ENCODE measurements around the gene SNRPD1.

- PRO-cap, result no peak
Observed at GRCh38 chr18:15197436-15198060, 449.6 kb downstream of the ANKRD30B start.

DNA sequence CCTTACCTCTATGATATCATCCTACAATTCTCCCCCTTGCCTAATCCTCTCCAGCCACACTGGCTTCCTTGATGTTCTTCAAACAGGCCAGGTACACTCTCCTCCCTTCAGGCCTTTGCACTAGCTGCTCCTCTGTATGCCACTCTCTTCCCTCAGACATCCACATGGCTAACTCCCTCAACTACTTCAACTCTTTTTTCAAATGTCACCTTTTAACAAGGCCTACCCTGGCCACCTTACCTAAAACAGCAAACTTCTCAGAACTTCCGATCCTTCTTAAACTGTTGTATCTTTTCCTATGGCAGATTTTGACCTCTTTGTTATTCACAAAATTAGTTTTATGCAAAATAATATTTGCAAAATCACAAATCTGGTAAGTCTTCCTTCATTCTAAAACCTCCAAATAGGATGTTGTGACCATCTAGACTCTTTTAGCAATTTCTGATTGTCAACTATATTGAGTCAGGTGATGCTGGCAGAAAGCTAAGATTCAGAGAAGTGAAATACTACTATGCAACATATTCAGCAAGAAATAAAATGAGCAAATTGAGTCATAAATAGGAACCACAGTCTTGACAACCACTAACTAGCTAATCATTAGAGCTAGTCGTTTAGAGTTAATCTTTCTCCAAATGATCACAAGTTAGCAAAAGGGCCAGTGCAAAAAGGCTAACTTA lies 54.7 kb downstream of the ROCK1 start:
- PRO-cap, result no peak

DNA sequence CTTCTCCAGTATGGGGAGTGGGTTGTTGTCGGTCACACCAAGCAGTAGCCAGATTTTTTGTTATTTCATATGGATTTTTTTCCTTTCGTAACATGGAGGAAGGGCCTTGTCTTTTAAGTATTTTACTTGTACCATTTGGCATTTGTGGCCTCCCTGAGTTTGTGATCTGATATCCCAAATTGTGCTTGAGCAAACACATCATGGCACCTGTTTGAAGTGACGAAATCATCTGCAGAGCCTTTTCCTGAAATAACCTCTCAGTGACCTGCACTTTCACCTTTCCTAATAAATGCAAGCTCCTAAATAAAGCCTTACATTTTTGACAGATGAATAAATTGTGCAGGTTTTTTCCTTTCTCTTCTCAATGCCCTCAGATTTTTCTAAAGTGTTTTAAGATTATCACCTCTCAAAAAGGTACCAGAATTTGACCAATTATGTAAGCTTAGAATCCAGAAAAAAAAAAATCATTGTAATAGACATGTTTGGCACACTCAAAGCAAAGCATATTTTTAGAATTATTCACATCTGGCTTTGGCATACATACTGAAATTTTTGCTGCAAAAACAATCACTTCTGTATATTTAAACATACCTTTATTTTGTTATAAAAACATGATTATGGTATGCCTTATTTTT lies 143.6 kb downstream of the ESCO1 start:
- PRO-cap, result no peak

DNA sequence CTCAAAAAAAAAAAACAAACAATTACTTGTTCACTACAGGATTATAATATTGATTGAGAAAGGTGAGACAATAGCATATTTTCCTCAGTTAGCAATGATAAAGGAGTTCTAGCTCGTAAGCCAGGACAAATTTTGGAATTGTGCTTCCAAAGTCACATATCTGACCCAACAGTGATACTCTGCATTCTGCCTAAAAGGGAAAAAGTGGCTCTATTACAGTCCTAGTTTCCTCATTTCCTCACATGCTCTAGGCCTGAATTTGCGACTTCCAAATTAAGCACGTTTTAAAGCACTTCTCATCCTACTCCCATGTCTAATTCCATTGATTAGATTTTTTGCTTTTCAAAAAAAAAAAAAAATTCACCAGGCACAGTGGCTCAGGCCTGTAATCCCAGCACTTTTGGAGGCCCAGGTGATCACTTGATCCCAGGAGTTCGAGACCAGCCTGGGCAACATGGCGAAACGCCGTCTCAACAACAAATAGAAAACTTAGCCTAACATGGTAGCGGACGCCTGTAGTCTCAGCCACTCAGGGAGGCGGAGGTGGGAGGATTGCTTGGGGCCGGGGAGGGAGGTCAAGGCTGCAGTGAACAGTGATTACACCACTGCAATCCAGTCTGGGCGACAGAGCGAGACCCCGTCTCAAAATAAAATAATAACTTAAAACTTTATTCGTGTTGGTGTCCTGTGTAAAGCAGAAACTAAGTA lies 1.7 kb downstream of the ESCO1 start:
- PRO-cap, result no peak

DNA sequence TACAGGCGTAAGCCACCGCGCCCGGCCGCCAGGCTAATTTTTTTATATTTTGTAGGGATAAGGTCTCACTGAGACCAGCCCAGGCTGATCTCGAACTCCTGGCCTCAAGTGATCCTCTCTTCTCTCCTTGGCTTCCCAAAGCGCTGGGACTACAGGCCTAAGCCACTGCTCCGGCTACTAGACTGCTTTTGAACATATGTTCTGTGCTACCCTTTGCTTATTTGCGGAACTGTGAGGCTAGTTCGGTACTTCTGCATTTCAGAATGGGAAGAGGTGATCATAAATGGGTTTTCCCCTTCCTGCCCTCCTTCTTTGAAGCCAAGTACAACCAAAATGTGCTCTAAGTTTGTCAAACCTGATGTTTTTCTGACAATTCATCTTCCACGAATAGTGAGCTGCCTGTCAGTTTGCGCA lies 1.7 kb upstream of the ESCO1 start:
- PRO-cap, result no peak

DNA sequence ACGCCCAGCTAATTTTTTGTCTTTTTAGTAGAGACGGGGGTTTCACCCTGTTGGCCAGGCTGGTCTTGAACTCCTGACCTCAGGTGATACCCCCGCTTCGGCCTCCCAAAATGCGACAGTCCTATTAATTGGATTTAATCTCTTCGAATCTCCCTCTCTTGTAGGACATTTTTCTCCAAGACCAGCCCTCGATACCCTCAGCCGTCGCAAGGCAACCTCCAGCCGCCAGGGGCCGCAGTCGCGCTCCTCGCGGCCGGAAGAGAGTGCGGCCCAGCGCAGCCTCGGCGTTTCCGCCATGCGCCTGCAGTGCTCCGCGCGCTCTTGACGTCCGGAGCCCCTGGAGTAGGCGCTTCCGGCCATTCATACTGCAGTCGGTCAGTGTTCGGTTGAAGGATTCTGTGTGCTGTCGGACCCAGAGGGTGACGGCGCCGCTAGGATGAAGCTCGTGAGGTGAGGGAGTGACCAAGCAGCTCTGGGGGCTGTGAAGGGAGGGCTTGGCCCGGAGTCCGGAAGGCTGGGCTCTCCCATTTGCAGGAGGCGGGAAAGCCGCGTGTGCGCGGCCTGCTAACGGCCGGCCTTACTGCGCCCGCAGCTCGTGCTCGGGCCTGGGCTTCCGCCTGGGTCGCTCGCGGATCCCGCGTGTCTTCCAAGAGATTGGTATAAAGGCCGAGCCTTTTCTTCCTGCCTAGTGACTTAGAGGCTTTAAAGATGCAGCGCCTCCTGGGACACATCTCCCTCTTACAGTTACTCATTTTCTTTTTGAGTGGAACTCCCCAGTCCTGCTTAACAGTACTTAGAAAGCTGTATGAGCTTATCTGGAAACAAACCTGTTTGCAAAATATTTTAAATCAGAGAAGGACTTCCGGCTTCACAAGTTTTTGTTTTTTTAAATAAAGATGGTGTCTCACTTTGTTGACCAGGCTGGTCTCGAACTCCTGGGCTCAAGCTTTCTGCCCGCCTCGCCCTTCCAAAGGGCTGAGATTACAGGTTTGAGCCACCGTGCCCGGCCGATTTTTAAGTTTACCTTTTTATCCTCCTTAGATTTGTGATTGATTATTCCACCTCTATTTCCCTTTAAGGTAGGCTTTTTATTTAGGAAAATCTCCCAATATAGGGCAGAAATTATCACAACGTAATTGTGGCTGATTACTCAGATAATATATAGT lies at the start of gene SNRPD1:
SNRPD1 (plus strand) TSS at position 321 of the 1,166 bp plus-strand sequence.
- PRO-cap, result bidirectional peak, plus-strand start at position 306 of the sequence, minus-strand start at position 199 of the sequence

DNA sequence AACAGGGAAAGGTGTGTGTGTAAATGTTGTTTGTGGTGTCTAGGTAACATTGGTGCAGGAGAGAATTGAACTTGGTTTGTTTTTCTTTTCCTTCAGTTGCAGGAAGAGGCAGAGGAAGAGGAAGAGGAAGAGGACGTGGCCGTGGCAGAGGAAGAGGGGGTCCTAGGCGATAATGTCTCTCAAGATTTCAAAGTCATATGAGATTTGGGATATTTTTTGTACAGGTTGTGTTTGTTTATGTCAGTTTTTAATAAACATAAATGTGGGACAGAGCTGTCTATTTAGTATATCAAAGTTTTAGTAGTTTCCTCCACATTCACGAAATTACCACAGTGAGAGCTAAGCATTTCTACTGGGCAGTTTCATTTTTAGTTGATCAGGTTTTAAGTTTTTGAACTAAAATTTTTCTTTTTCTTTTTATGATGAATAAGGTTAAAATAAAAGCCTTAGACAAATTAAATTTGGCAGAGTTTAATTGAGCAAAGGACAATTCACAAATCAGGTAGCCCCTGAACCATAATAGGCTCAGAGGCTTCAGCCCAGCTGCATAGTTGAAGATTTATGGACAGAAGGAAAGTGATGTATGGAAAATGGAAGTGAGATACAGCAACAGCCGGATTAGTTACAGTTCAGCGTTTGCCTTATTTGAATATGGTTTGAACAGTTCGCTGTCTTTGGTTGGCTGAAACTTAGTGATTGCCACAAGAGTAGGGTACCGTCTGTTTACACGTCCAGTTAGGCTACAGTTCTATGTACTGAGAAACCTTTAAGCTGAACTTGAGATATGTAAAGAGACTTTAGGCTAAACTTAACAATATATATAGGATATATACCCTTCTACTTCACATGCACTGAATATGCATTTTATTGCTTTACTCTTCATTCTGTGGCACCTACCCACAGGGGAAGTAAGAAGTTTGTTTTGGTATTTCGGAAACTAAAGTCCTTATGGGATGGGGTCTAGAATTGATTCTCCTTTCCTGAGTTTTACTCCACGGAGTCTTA lies 17.2 kb downstream of the SNRPD1 start:
- PRO-cap, result no peak

DNA sequence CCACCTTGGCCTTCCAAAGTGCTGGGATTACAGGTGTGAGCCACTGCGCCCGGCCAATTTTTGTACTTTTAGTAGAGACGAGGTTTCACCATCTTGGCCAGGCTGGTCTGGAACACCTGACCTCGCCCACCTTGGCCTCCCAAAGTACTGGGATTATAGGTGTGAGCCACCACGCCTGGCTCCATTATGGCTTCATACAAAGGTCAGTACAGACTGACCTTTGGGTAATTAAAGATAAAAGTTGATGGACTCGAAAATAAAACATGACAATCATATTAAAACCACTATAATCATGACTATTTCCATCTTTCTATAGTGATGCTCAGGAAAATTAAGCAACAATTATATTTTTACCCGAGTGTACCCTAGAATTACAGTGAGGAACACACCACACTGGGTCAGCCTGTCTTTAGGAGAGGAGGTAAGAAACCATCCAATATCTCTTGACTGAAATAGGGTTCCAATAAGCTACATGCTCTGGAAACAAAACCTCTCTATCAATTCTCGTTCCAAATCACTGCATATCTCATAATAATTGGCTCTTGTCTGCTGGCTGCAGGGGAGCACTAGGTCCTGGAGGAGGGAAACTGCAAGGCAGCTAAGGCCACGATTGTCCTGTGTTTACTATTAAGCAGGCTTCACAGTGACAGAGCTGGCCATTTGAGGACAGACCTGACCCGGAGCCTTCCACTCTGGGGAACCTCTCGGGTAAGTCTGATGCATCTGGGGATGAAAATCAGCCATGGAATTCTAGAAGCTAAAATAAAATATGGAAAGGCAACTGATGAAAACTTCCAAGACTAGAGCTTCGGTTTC lies 23.8 kb downstream of the SNRPD1 start:
- PRO-cap, result no peak

- PRO-cap, result bidirectional peak, plus-strand start at chr18:21741366, minus-strand start at chr18:21741265
Observed at GRCh38 chr18:21741317-21741883, 808 bp downstream of the MIB1 start.

DNA sequence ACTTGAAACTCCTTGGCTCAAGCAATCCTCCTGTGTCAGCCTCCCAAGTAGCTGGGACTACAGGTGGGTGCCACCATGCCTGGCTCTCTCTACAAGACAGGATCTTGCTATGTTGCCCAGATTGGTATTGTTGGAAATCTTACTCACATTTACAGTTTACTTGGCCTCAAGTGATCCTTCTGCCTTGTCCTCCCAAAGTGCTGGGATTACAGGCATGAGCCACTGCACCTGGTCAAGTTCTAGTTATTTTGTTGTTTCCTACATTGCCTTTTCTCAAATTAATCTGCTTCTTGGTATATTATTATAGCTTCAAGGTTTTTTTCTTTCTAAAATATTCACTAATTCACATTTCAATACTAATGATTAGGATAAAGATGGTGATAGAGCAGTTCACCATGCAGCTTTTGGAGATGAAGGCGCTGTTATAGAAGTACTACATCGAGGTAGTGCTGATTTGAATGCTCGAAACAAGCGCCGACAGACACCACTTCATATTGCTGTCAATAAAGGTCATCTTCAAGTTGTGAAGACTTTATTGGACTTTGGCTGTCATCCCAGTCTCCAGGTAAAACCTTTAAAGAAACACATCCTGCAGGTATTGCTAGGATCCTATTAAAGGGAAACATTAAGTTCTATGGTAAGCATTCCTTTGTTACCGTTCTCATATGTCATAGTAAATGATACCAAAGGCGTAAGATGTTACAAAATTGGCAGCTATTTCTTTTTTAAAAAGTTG lies 74.8 kb downstream of the MIB1 start:
- PRO-cap, result no peak

GRCh38 chr18:21828793-21829304 lies 88.3 kb downstream of the MIB1 start:
- PRO-cap, result no peak

- PRO-cap, result no peak
Observed at GRCh38 chr18:21843972-21844282, 103.3 kb downstream of the MIB1 start.

DNA sequence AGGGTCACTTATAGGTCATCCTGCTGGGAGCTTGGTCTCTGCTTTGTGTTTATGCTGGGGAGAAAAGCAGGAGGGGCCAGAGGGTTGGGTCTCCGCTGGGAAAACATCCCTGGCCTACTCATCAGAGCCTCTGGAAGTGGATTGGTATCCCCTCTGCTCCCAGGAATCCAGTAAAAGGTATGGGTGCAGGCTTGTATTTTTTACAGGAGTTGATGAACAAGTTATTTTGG lies 188.5 kb upstream of the GATA6 start:
- PRO-cap, result no peak

GRCh38 chr18:22018352-22018756 lies 151.0 kb upstream of the GATA6 start:
- PRO-cap, result no peak

- PRO-cap, result no peak
Observed at GRCh38 chr18:22044957-22045800, 124.2 kb upstream of the GATA6 start.

- PRO-cap, result no peak
Observed at GRCh38 chr18:22060626-22061015, 108.8 kb upstream of the GATA6 start.

DNA sequence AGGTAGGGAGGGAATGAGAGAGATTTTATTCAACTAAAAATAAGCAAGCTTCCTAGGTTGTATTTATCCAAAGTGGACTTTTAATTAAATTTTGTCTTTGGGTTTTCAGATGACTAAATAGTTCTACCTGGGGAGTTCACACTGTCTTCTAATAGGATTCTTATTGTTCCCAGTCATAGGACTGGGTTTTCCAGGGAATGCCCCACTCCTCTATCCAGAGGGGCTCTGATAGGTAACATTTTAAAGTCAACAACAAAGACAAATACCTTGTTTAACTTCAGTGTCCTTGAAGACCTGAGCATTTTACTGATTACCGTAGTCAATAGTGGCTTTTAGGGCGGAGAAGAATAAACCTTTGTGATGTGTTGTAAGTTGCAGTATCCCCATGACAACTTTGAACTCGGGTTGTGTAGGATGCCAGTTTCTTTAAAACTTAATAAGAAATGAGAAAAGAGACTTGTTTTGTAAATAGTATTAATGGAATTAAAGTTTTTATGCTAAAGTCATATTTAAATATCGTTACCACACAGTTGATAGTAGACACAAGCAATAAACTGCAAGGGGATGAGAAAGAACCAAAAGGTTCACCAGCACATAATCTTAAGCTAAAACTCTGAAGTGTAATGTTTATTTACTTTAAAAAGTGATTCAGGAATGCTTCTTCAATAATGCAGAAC lies 6.0 kb downstream of the GATA6 start:
- PRO-cap, result no peak

- PRO-cap, result no peak
Observed at GRCh38 chr18:22210198-22210991, 41.0 kb downstream of the GATA6 start.

- PRO-cap, result no peak
Observed at GRCh38 chr18:22250544-22251365, 81.4 kb downstream of the GATA6 start.

- PRO-cap, result no peak
Observed at GRCh38 chr18:22489708-22490220, 72.0 kb upstream of the CTAGE1 start.

All from type B pancreatic cell (in vitro differentiated cells).